Measurements from ENCODE around the gene SLC2A1.

GRCh38 chr1:41240619-41241213, 1.4 kb downstream of the SCMH1 start:
- RRBS, result no CpG with 5 or more reads among the region's 6 CpGs

DNA sequence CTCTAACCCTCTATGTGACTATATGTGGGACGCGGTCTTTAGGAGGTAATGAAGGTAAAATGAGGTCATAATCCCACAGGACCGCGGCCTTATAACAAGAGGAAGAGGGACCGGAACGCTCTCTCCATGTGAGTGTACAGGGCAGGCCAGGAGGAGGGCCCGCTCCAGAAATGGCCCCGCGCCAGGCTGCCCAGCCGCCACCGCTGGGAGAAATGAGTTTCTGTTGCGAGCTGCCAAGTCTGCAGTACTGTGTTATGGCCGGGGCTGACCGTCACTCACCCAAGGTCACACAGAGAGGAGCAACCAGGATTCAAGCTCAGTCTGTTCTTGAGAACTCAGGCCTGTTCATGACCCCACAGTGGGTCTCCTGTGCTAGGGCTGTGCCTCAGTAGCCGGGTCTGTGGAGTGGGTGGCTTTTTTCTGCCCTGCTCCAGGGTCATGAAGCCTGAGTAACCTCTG, 52.1 kb downstream of the EDN2 start:
- RRBS, result no CpG with 5 or more reads among the region's 15 CpGs

- RRBS, result no CpG with 5 or more reads among the region's 3 CpGs
Observed at GRCh38 chr1:41499563-41500063, 15.1 kb upstream of the EDN2 start.

DNA sequence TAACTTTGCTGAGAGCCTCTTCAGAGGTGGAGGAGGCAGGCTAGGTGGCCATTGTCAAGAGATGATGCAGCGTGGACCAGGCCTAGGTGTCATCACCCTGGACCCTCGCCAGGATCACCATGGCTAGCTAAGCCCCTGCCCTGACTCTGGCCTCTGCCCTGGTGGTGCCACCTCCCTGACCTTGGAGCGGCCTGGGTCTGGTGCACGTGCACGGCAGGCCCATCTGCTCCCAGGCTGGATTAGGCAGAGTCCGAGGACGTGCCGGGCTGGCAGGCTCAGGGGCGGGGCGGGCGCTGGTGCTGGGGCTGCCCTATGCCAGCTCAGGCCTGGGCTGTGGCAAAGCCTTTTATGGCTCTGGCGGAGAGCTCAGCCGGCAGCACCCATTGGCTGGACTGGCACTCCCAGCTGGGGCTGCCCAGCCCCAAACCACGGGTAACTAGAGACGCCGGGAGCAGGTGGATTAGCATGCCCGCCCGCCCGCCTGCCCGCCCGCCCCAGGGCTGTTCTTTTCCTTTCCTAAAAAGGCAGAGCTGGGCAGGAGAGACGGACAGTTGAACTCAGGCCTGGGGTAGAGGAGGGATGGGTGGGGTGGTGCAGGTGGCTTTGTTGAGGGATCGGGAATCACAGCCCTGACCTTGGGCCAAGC, 17.1 kb upstream of the EDN2 start:
- RRBS, result 71% methylated on average over 4 of the region's 23 CpGs

GRCh38 chr1:41553737-41554710, 69.5 kb upstream of the EDN2 start:
- RRBS, result no CpG with 5 or more reads among the region's 9 CpGs

- RRBS, result no CpG with 5 or more reads among the region's 4 CpGs
Observed at GRCh38 chr1:41773006-41773500, 145.7 kb downstream of the HIVEP3 start.

- RRBS, result no CpG with 5 or more reads among the region's 5 CpGs
Observed at GRCh38 chr1:41914465-41915307, 4.0 kb downstream of the HIVEP3 start.

DNA sequence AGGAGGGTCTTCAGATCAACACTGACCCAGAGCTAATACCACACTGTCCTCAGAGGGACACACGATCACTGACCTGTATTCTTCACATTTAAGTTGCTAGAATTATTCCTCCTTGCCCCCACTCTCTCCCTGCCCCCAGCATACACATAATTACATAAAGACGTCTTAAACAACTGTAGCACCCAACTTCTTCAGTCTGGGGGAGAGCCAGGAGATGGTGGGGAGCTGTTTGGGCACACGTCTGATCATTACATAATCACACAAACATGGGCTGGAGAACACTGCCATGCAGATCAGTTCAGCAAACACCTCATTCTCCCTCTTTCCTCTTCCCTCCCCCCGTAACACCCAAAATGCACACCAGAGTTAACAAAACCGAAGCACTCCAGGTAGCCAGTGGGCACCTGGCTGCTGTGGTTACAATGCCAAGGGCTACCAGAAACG, 1.7 kb downstream of the HIVEP3 start:
- RRBS, result no CpG with 5 or more reads among the region's 6 CpGs

GRCh38 chr1:42214562-42214929, 50.0 kb upstream of the GUCA2A start:
- RRBS, result no CpG with 5 or more reads among the region's 1 CpG

- RRBS, result no CpG with 5 or more reads among the region's 1 CpG
Observed at GRCh38 chr1:42454326-42454621, 1.5 kb downstream of the ZMYND12 start.

GRCh38 chr1:42667321-42667906, 9.2 kb downstream of the PPIH start:
- RRBS, result no CpG with 5 or more reads among the region's 4 CpGs

GRCh38 chr1:42683653-42684482, 1.6 kb downstream of the YBX1 start:
- RRBS, result no CpG with 5 or more reads among the region's 16 CpGs

DNA sequence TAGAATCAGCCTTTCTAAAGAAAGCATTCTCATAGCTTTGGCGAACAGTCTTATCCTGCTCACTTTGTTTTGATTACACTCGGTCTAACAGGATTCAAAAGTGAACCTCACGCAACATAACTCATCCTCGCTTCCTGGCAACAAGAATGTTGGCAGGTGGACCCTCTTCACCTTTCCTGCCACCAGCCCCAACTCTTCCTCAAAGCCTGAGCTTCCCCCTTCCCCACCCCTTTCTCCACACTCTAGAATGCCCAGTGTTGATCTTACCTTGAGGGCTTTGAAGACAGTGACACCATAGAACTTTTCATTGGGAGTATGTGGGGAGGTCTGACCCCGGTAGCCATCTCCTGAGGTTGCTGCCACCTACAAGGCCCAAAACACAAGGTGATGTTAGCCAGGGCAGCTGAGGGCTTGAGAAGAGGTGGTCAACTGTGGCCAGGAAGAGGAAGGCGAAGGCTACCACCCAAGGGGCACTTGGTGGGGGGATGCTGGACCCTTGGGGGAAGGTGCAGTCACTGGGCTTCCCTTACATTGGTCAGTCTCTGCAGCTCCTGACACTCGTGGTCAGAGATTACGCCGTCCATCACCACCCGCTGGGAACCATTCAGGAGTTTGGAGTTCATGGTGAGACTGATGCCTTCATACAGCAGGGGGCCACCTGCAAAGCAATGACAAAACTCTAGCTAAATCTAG, 12.1 kb upstream of the CLDN19 start:
- RRBS, result no CpG with 5 or more reads among the region's 10 CpGs

DNA sequence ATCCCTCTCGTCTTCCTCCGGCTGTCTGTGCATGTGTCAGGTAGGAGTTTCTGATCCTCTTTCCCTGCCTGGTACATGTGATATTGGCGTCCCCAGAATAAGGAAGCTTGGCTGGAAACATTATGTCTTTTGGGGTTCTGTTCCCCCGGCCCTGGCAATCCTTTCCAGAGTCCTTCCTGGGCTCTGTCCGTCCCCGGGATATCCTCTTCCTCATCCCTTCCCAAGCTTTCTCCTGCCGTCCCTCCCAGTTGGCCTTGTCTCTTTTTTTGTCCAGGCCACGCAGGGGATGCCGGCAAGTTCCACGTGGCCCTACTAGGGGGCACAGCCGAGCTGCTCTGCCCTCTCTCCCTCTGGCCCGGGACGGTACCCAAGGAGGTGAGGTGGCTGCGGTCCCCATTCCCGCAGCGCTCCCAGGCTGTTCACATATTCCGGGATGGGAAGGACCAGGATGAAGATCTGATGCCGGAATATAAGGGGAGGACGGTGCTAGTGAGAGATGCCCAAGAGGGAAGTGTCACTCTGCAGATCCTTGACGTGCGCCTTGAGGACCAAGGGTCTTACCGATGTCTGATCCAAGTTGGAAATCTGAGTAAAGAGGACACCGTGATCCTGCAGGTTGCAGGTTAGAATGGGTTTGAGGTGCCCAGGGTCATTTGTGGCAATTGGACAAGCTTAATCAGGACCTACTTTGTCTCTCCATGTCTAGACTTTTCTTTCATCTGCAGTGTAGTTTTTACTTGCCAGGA, 13.5 kb upstream of the SVBP start:
- RRBS, result 93% methylated on average over 10 of the region's 23 CpGs

GRCh38 chr1:42843056-42843769, 3.2 kb upstream of the ZNF691 start:
- RRBS, result no CpG with 5 or more reads among the region's 4 CpGs

DNA sequence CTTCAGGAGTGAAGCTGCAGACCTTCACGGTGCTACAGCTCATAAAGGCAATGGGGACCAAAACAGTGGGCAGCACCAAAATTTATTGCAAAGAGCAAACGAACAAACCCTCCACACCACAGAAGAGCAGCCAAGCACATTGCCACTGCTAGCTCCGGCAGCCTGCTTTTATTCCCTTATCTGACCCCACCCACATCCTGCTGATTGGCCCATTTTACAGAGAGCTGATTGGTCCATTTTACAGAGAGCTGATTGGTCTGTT, 42.5 kb downstream of the SLC2A1 start:
- RRBS, result no CpG with 5 or more reads among the region's 3 CpGs

DNA sequence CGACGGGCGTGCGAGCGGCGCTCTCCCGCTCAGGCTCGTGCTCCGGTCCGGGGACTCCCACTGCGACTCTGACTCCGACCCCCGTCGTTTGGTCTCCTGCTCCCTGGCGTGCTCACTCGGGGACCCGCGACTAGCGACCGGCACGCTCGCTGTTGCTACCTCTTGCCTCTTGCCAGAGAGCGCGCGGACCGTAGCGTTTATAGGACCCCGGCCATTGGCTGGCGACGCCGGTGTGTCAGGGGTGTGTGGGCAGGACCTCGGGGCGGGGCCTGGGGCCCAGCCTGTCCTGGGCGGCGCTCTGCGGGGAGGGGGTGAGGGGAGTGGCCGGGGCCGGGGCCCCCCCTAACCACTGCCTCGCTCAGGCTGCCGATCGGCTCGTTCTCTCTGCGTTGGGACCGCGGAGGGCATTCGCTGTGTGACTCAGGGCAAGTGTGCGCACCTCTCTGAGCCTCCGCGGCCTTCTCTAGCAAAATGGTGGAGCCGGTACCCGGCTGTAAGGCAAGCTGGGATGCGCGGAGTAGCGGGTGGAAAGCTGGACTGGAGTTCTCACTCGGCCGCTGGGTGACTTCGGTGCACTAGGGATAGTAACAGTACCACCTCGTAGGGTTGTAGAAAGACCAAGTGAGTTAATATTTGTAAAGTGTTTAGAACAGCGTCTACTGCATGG, at the start of gene SLC2A1:
Gene SLC2A1 (minus strand): TSS at position 171 of the 667 bp plus-strand sequence.
- RRBS, result 4% methylated on average over 33 of the region's 59 CpGs

GRCh38 chr1:42967078-42967680, 8.5 kb upstream of the SLC2A1 start:
- RRBS, result no CpG with 5 or more reads among the region's 9 CpGs

- RRBS, result no CpG with 5 or more reads among the region's 7 CpGs
Observed at GRCh38 chr1:43184936-43185664, 13.0 kb downstream of the CFAP57 start.

Measured in GM06990 (cell line).